Choroid plexus epithelial cell (primary cell): ENCODE measurements around a stretch of chr9.

- RRBS = no CpG with 5 or more reads among the region's 8 CpGs
Observed at GRCh38 chr9:96501121-96501816, 51.3 kb downstream of the HABP4 start.

- RRBS = no CpG with 5 or more reads among the region's 14 CpGs
Observed at GRCh38 chr9:96501817-96502587, 52.0 kb downstream of the HABP4 start.

GRCh38 chr9:96611877-96612694 is 7.6 kb downstream of the CDC14B start:
- RRBS = no CpG with 5 or more reads among the region's 11 CpGs

GRCh38 chr9:96649413-96649857 is 5.7 kb downstream of the PRXL2C start:
- RRBS = no CpG with 5 or more reads among the region's 2 CpGs

- RRBS = no CpG with 5 or more reads among the region's 2 CpGs
Observed at GRCh38 chr9:96757203-96757808, 20.6 kb downstream of the ZNF510 start.

- RRBS = no CpG with 5 or more reads among the region's 4 CpGs
Observed at GRCh38 chr9:96818725-96819250, 35.5 kb downstream of the ZNF782 start.

- RRBS = no CpG with 5 or more reads among the region's 9 CpGs
Observed at GRCh38 chr9:97046073-97046854, 7.3 kb upstream of the CTSV start.

- RRBS = no CpG with 5 or more reads among the region's 1 CpG
Observed at GRCh38 chr9:97330280-97330880, 22.9 kb downstream of the CCDC180 start.

GRCh38 chr9:97386919-97387447 is 24.9 kb upstream of the TDRD7 start:
- RRBS = no CpG with 5 or more reads among the region's 23 CpGs

- RRBS = no CpG with 5 or more reads among the region's 14 CpGs
Observed at GRCh38 chr9:97504461-97505486, 3.3 kb downstream of the TMOD1 start.

DNA sequence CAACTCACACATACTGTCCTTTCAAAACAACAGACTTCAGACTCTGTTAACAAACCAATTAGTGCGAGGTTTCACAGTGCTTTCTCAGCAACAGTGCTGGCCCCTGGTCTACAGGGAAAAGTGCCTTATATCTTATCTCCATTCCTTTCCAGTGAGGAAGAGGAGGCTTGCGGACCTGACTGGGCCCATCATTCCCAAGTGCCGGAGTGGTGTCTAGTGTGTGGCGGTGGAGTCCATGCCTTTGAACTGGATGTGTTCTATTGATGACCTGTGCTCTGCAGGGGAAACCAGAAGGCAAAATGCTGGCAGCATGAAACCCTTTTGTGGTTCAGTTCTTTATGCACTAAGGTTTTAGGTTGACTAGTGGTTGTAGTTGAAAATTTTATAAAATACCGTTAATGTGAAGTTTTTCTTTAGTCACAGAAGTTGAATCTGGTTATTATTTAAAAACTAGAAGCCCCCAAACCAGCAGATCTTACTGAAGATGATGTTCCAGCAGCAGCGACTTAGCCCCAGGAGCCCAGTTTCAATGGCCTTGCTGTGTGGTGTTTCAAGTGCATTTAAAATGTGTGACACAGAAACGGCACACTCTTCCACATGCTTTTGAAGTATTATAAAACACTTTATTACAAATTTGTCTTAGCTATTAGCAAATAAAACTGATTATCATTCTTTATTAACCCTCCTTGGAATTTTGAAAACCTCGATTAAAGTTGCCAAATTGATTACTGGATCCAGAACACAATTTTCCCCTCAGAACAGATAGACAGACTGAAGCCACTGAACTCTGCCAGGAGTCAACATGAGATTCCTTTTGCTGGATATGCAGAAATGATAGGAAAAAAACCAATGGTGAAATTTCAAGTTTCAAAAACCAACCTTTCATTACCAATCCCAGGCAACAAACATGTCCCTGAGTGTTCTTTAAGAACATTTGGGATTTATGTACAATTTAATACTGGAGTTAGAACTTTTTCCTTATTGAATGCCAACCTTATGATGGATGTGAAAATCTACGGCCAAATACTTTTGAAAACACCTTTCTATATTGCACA is 33.4 kb downstream of the TSTD2 start:
- RRBS = no CpG with 5 or more reads among the region's 9 CpGs

DNA sequence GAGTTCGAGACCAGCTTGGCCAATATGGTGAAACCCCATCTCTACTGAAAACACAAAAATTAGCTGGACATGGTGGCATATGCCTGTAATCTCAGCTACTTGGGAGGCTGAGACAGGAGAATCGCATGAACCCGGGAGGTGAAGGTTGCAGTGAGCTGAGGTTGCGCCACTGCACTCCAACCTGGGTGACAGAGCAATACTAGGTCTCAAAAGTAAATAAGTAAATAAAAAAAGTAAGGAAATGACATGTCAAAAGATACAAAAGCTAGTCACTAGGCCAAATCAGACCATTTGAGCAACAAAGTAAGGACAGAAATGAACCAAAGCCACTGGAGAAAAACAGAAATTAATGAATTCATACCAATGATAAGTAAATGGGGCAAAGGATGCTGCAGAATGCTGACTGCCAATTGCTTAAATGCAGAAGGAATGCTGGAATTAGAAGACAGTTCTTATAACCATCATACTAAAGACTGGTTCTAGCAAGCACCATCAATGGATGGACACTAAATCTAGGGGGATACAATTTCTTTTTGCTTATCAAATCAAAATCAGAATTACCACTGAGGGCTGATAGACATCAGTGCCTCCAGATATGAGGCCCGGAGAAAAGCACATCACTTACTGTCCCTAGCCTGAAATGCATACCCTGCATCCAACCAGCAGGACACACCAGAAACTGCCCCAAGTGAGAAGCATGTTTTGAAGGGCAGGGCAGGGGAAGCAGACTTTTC is 18.8 kb downstream of the XPA start:
- RRBS = no CpG with 5 or more reads among the region's 5 CpGs

- RRBS = no CpG with 5 or more reads among the region's 8 CpGs
Observed at GRCh38 chr9:97737350-97738027, 40.3 kb upstream of the XPA start.

DNA sequence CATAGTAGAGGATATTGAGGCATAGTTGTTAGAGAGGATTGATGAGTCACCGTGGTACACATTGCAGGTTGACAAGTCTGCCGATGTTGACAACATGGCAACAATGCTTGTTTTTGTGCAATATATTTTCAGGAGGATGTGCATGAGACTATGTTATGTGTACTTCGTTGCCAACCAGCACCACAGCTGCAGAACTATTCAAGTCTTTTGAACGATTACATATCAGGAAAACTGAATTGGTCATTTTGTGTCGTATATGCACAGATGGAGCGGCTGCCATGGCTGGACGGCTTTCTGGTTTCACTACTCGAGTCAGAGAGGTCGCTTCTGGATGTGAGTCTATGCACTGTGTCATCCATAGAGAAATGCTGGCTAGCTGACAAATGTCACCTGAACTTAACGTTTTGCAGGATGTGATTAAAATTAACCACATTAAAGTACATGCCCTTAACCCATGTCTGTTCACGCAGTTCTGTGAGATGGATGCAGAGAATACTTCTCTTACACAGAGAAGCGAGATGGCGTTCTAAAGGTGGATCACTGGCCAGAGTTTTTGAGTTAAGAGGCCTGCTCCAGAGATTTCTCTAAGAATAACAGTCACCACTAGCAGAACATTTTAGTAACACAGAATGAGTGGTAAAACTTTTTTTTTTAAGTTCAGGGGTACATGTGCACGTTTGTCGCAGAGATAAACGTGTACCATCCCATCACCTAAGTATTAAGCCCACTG is 24.4 kb downstream of the ANP32B start:
- RRBS = no CpG with 5 or more reads among the region's 16 CpGs

DNA sequence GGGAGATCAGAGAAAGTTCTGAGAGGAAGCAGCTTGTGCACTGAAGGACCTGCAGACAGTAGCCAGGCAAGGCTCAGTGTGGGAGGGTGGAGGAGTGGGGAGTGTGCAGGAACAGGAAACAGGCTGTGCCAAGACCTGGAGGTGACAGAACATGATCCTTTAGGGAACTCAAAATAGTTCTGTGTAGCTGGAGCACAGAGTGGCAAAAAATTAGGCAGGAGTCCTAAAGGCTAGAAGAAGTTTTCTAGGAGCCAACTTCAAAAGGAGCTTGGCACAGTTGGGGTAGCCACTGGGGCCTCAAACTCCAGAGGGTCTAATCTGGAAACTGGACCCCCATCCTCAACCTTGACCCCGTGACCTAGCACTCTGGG is 19.1 kb upstream of the NANS start:
- RRBS = no CpG with 5 or more reads among the region's 1 CpG

DNA sequence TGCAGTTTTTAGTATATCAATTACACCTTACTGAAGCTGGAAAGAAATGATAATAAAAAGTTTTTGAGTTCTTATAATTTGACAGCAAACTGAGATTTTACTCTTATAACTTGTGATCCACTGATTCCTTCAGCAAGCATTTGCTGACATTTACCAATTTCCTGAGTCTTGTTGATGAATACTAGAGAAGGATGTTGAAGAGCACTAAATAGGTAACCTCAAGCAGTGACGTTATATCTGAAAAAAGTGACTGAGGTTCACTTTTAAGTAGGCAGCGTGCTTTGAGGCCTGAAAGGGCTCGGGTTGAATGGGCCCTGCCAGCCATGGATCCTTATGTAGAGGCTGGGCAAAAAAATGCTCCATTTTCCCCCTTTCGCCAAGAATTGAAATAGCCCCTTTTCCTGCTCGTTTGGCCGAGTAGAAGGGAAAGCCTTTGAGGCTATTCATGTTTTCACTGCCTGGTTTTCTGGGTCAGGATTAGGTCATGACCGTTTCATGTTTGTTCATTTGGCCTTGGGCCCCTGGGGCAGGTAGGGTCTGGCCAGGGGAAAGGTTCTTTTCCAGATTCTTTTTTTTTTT is 19.4 kb downstream of the NANS start:
- RRBS = no CpG with 5 or more reads among the region's 7 CpGs

GRCh38 chr9:98099598-98100424 is 19.2 kb downstream of the TRIM14 start:
- RRBS = no CpG with 5 or more reads among the region's 8 CpGs

DNA sequence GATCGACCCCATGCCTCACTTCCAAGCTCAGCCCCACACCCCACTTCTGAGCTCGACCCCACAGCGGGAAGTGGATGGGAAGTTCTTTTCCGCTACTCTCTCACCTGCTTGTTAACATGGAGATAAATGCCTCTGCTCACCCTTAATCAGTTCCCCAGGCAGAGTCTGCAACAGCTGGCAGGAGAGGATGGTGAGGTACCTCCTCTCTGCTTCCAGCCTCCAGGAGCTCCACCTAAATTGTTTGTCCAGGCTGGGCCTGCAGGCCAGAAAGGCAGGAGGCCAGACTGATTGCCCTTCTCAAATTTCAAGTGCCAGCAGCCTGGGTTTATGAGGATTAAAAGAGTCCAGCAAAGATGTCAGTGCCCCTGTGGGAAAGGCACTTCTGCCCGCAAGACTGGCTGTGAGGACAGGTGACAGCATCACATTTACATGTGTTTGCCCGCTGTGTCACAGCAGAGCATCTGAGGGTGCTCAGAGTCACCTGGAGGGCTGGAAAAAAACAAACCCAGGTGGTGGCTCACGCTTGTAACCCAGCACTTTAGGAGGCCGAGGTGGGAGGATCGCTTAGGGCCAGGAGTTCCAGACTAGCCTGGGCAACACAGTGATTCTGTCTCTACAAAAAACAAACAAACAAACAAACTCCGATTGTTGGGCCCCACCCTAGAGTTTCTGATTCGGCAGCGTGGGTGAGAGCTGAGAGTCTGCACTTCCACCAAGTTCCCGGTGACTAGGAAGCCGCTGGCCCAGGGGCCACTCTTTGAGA is 19.7 kb downstream of the CORO2A start:
- RRBS = no CpG with 5 or more reads among the region's 14 CpGs

DNA sequence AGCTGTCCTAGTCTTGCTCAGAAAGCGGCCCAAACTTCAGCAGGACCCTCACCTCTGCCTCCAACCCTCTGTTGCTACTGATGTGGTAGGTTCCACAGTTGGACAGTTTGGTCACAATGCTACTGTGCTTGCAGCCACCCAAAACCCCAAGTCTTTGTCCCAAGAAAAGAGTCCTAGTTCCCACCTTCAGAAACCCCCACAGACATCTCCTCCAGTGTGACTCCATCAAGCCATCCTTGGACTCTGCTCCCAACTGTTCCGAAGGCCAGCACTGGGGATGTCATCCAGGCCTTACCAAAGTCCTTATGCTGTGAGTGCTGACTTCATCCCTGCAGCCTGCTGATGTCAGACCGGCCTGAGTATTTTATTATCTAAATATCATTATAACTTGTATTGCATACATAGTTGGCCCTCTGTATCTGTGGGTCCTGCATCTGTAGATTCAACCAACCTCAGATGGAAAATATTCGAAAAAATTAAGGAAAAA is 9.3 kb downstream of the CORO2A start:
- RRBS = no CpG with 5 or more reads among the region's 4 CpGs

DNA sequence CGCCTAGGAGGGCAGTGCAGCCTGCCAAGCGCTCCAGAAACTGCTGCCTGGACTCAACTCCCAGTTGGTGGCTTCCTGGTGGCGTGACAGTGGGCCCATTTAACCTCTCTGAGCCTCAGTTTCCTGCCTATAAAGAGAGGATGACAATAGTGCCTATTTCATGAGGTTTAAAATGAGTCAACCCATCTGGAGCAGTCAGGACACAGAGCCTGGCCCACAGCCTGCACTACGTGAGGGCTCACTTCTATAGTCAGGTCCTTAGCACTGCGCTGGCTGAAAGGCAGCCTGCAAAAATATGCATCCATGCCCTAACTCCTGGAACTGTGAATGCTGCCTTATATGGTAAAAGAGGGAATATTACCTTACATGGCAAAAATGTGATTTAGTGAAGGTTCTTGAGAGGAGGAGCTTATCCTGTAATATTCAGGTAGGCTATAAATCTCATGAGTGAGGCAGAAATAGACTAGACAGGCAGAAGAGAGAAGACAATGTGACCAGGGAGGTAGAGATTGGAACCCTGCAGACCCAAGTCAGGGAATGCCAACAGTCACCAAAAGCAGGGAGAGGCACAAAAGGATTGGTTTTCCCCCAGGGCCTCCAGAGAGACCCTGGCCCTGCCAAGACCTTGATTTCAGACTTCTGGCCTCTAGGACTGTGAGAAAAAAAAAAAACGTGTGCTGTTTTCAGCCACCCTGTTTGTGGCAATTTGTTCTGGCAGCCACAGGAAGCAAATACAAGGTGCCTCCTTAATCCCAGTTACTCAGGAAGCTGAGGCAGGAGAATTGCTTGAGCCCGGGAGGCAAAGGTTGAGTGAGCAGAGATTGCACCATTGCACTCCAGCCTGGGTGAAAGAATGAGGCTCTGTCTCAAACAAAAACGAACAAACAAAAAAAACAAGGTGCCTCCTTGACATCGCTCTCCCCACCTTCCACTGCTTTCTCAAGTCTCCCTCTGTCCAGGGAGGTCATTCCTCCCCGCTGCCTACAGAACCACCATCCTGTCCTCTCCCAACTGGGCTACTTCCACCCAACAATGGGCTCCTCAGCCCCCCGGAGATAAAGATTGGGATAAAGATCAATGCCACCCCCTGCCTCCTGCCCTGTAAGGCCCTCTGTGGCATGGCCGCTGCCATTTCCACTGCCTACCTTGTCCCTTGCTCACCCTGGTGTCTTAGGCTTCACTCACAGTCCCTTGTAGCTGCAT is 98.2 kb downstream of the GABBR2 start:
- RRBS = no CpG with 5 or more reads among the region's 12 CpGs